Measurements from ENCODE around the genes KCNV2, RFX3 and INSL6.

DNA sequence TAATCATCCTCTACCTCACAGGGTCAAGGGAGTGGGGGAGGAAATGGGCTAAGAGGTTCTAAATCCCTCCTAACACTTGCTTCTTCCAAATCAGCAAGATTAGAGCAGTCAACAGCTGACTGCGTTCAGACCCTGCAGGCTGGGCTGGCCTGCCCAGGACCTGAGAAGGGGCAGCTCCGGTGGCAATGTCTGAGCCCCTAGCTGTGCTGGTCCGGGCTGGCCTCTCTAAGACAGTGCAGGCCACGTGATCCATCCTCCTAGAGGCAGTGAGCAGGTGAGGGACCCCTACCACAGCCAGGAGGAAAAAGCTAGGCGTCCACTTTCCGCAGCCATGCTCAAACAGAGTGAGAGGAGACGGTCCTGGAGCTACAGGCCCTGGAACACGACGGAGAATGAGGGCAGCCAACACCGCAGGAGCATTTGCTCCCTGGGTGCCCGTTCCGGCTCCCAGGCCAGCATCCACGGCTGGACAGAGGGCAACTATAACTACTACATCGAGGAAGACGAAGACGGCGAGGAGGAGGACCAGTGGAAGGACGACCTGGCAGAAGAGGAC, at the start of gene KCNV2:
TSS of gene KCNV2 (plus strand) at position 102 of the 556 bp plus-strand sequence.
- CAGE, long polyA plus RNA = no peak
- RRBS = no CpG with 5 or more reads among the region's 18 CpGs

- CAGE, long polyA plus RNA = no peak
- RRBS = no CpG with 5 or more reads among the region's 4 CpGs
Measured at GRCh38 chr9:2761071-2761736, 43.9 kb downstream of the KCNV2 start.

- CAGE, long polyA plus RNA = no peak
- RRBS = no CpG with 5 or more reads among the region's 8 CpGs
Measured at GRCh38 chr9:2849895-2850452, 6.1 kb upstream of the PUM3 start.

DNA sequence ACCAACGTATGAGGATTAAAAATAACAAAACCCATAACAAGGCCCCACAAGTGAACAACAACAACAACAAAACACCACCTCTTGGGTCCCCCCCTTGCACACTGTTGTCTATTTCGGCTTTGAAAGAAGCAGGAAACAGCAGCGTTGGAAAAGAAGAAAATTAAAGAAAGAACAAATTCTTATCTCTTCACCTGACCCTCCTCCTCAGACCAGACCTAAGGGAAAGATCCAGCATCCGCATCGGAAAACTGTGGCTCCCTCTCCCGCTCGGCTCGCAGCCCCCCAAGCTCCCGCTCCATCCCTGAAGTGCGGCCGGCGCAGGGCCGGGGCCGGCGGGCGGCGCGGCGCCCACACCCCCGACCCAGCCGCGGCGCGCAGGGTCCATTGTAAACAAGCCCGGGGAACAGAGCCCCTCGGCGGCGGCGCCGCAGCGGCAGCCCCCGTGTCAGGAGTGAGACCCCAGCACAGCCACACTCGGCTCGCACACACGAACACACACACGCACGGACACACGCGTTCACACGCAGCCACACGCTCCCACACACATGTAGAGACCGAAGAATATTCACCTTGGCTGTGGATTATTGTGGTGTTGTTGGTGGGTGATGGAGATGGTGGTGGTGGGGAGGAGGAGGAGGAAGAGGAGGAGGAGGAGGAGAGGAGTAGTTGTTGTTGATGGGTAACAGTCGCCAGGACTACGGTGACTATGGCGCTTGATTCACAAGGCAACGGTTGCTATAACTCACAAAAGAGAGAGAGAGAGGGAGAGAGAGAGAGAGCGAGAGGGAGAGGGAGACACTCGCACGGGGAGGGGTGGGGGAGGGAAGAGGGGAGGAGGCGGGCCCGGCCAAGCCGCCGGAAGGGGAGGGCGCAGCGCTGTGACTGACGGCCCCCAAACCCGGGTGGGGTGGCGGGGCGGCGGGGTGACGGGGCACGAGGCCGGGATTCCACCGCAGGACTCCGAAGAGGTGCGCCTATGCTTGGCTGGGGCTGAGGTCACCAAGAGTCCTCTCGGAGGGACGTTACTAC, at the start of gene RFX3:
TSS of gene RFX3 (minus strand) at position 824 of the 1,029 bp plus-strand sequence.
- CAGE, long polyA plus RNA = no peak
- RRBS = 1% methylated on average over 23 of the region's 68 CpGs

DNA sequence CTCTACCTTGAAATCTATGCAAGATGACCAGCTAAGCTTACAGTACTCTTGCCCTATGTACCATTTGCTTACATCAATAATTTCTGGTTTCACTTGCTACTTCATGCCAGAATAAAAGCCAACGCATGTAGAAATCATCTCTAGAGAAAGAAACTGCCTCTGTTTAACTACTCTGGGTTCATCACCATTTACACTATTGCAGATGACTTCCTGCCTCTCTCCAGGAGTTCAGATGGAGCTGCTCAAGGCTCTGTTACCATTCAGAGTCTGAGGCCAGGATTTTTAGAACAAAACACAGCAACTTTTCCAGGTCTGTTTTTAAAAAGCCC, 216.1 kb downstream of the GLIS3 start:
- CAGE, long polyA plus RNA = no peak
- RRBS = no CpG with 5 or more reads among the region's 1 CpG

DNA sequence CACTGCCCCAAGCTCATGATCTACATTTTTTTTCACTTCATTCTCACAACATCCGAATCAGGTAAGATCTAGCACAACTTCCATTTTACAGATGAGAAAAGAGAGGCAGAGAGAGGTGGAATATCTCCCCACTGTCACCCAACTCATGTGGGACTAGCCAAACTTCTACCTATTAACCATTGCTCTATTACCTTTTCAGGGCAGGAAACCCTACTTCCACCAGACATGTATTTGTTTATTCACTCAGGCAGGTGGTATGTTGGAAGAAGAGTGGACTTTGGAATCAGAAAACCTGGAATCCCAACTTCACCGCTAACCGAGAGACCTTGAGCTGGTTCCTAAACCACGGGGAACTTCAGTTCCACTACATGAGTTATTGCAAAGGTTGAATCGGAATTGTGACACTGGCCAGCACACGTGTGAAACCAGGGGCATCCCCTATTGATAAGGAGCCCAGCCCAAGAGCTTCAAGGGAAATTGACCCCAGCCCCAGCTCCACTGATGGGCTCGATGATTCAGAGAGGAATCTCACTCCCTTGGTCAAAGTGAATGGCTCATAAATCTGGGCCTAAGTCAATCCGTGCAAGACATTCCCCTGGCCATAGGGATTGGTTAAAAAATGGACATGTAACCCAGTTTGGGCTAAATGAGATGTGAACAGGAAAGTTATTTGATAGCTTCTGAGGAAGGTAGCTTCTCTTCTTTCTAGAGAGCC, 5.3 kb upstream of the GLIS3 start:
- CAGE, long polyA plus RNA = no peak
- RRBS = no CpG with 5 or more reads among the region's 8 CpGs

GRCh38 chr9:4550605-4551472, 60.6 kb downstream of the SLC1A1 start:
- CAGE, long polyA plus RNA = no peak
- RRBS = no CpG with 5 or more reads among the region's 4 CpGs

GRCh38 chr9:4678599-4679305, 617 bp upstream of the CDC37L1 start:
- CAGE, long polyA plus RNA = no peak
- RRBS = no CpG with 5 or more reads among the region's 17 CpGs

DNA sequence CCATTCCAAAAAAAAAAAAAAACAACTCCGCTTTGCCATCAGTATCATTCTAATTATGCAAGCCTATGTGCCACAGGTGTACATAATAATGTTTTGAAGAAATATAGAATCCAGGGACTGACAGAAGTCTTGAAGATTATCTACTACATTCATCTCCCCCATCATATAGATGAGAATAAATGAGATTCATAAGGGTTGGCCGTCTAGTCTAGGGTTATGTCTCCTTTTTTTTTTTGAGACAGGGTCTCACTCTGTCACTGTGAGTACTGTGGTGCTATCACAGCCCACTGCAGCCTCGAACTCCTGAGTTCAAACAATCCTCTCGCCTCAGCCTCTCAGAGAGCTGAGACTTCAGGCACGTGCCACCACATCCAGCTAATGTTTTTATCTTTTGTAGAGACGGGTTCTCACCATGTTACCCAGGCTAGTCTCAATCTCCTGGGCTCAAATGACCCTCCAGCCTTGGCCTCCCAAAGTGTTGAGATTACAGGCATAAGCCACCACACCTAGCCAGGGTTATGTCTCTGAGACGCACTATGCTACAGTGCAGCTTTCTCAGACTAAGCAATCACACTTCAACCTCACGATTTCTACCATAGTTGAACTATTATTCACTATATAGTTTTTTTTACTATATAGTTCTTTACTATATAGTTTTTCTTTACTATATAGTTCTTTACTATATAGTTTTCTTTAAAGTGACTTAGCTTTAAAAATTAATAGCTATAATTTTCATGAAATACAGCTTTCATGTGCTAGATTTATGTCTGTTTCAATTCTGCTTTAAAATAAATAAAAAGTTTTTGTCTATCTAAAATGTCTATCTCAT, 4.3 kb downstream of the AK3 start:
- CAGE, long polyA plus RNA = no peak
- RRBS = no CpG with 5 or more reads among the region's 8 CpGs

DNA sequence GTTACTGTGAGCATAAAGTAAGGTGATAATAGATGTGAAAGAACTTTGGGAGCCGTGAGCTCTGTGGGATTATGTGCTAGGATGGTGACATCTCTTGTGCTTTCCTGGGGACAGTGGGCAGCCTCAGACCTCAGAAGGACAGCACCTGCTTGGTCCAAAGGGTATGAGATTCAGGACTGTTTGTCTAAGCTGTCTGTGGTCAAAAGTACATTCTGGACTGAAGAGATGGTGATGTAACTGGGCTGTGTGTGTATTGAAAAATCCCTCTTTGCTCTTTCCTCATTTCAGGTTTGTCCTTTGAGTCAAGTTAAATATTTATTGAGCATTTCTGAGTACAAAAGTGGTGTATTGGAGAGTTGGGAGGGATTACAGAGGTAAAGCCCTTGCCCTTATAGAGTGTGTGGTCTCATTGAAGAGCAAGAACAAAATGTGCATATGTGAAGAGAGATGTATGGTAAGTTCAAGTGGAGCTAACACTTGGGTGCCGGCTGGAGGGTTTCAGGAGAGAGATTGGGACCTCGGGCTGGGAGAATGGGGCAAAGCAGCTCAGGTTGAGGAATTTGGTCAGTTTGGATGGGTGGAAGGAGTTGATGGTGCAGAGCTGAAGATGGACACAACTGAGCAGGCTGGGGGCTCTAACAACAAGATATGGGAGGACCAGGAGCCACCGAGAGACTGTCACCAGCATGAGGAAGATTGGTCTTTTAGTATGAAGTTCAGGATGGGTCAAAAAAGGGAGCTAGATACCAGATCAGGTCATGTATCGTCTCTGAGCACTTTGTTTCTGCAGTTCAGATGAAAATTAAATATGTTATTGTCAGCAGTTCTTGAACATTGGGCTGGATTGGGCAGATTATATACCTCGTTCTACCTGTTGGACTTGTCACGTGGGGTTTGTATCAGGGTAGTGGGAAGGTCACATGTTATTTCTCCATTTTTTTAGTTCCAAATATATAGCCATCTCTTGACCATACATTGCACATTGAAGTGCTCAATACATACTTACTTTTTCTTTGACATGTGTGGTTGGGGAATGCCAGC, 47.0 kb downstream of the RCL1 start:
- CAGE, long polyA plus RNA = no peak
- RRBS = no CpG with 5 or more reads among the region's 7 CpGs

DNA sequence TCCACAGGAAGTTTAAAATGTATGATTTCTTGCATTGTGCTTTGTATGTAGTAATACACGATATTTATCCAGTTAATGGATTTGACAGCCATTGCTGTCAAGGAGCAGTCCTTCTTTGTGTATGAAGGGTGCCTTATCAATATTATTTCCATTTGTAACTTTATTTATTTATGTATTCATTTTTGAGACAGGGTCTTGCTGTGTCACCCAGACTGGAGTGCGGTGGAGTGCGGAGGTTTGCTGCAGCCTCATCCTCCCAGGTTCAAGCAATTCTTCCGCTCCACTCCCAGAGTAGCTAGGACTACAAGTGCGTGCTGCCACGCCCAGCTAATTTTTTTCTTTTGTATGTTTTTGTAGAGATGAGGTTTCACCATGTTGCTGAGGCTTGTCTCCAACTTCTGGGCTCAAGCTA, 36.4 kb downstream of the JAK2 start:
- CAGE, long polyA plus RNA = no peak
- RRBS = no CpG with 5 or more reads among the region's 6 CpGs

- CAGE, long polyA plus RNA = no peak
- RRBS = no CpG with 5 or more reads among the region's 4 CpGs
Measured at GRCh38 chr9:5090554-5091035, 94.8 kb downstream of the INSL6 start.

GRCh38 chr9:5133882-5134156, 51.6 kb downstream of the INSL6 start:
- CAGE, long polyA plus RNA = no peak
- RRBS = no CpG with 5 or more reads among the region's 4 CpGs

DNA sequence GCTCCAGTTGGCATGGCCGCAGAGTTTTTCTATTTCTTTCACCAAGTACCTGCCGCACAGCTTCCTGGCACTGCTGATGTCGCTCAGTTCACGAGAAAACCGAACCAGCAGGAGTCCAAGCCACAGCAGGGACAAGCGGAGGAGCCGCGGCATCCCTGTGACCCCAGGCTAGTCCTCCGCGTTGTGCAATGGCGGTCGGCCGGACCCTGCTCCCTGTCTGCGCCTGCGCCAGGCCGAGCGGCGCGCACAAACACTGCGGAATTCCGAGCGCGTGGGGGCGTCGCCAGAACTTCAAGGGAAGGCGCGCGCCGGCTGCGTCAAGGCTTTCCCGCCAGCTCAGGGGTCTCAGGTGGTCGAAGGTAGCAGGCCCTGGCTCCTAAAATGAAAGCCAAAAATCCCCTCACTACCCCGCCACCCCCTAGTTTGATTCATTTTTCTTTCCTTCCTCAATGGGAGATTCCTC, at the start of gene INSL6:
TSS of gene INSL6 (minus strand) at position 190 of the 463 bp plus-strand sequence.
- CAGE, long polyA plus RNA = no peak
- RRBS = no CpG with 5 or more reads among the region's 33 CpGs

GRCh38 chr9:5336663-5337157, 3.0 kb downstream of the RLN1 start:
- CAGE, long polyA plus RNA = no peak
- RRBS = no CpG with 5 or more reads among the region's 4 CpGs

DNA sequence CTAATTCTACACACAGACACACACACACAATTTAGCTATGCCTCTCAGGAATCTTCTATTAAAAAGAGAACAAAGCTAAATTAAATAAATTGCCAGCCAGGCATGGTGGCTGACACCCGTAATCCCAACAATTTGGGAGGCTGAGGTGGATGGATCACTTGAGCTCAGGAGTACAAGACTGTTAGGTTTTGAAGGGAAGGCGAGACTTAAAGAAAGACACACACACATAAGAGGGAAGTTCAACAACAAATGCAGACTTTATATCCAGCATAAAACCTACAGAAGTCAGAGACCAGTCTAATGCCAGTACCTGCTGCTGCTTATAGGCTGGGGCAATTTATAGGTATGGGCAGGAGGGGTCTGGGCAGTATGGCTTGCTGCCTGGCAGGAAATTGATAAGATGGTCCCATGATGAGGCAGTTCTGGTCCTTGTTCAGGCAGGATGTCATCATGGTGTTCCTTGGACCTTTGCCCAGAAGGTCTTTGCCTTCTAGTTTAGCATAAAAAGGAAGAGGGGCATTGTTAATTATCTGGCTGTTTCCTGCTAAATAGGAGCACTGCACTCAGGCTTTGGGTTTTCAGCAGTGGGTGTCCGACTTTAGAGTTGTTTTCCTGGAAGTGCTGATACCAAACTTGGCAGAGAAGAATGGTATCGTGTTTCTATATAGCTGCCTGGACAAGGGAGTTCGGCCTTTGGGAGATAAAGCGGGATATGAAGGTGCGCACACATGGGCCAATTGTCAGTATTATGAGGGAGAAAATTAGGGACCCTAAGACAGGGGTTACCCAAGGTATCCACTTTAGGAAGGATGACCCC, 10.4 kb upstream of the PDCD1LG2 start:
- CAGE, long polyA plus RNA = no peak
- RRBS = no CpG with 5 or more reads among the region's 7 CpGs

DNA sequence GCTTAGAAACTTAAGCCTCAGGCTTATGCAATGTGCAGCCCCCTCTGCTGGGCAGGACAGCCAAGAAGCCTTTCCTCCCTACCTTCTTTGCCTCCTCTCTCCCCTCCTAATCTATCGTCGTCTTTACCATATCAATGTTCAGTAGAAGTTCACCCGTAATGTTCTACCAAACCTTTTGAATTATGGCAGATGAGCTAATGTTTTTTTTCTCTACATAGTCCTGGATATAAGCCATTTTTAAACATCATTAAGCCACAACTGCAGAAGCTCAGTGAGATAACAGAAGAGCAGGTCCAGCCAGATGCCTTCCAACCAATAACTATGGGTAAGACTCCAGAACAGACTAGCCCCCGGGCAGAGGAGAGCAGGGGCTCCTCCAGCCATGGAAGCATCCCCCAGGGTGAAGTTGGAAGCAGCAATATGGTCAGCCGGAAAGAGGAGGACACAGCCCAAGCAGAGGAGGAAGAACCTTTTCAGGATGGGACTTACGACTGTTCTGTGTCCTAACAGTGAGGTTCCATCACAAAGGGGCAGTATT, 59.1 kb downstream of the ERMP1 start:
- CAGE, long polyA plus RNA = no peak
- RRBS = 91% methylated on average over 2 of the region's 6 CpGs

DNA sequence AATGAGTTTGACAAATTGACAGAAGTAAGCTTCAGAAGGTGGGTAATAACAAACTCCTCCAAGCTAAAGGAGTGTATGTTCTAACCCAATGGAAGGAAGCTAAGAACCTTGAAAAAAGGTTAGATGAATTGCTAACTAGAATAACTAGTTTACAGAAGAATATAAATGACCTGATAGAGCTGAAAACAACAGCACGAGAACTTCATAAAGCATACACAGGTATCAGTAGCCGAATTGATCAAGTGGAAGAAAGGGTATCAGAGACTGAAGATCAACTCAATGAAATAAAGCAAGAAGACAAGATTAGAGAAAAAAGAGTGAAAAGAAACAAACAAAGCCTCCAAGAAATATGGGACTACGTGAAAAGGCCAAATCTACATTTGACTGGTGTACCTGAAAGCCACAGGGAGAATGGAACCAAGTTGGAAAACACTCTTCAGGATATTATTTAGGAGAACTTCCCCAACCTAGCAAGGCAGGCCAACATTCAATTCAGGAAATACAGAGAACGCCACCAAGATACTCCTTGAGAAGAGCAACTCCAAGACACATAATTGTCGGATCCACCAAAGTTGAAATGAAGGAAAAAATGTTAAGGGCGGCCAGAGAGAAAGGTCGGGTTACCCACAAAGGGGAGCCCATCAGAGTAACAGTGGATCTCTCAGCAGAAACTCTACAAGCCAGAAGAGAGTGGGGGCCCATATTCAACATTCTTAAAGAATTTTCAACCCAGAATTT, 52.1 kb downstream of the ERMP1 start:
- CAGE, long polyA plus RNA = no peak
- RRBS = no CpG with 5 or more reads among the region's 7 CpGs

DNA sequence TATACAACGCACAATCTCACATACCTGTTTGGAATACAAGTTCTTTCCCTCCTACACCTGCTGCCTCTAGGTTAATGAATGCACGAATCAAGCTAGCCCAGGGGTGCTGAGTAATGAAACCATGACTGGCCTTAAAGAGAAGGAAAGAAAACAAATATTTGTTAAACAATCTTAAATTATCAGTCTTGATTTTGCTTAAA, 9.1 kb downstream of the ERMP1 start:
- CAGE, long polyA plus RNA = no peak
- RRBS = no CpG with 5 or more reads among the region's 2 CpGs

DNA sequence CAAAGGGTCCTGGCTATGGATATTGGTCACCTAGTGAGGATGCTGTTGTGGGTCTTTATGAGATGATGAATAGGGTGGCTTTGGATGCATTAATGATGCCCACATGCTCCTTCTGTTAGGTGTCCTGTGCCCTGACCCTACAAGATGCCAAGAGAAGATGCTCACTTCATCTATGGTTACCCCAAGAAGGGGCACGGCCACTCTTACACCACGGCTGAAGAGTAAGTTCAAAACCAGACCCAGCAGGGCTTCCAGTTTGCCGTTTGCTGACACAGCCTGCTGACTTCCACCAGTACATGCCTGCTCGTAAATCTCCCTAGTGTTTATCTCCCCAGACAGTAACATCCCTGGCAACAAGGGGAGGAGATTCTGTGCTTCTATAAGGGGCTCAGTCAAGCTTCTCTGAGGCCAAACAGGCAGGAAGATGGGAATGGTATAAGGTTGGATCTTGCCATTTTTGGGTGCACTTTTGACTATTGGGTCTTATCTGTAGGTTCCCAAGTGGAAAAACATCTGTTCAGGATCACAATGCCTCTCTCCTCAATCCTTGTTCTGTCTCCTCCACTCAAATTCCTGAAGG, 1.7 kb downstream of the MLANA start:
- CAGE, long polyA plus RNA = no peak
- RRBS = no CpG with 5 or more reads among the region's 4 CpGs